ENCODE measurements around the genes CRISP3, CRISP1 and GCM1.

DNA sequence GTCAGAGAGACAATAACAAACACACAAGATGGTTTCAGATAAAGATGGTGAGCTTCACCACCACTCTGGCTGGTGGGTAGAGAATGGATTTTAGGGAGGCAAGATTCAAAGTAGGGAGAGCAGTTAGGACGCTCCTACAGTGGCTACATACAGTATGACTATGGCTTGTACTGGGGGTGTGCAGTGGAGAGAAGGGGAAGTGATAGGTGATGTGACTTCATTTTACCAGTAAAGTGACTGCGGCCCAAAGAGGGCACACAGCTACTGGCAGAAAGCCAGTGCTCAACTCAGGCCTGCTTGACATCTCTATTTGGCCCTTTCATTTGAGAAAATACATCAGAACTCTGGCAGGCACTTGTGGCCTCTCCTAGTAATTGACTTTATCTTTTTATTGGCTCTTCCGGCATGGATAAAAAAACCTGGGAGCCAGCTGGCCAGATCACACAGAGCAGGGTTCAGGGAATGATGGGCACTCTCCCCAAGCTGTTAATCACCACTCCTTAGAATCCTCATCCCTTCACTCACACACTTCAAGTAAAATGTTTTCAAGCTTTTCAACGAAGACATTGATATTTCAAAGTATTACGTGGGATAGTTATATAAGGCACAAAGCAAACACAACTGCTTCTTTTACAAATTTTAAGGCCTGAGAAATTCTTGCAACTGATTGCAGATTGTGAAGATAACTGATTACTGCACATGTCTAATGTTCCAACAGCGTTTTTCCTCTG lies 73.7 kb downstream of the TNFRSF21 start:
- PRO-cap, result no peak

DNA sequence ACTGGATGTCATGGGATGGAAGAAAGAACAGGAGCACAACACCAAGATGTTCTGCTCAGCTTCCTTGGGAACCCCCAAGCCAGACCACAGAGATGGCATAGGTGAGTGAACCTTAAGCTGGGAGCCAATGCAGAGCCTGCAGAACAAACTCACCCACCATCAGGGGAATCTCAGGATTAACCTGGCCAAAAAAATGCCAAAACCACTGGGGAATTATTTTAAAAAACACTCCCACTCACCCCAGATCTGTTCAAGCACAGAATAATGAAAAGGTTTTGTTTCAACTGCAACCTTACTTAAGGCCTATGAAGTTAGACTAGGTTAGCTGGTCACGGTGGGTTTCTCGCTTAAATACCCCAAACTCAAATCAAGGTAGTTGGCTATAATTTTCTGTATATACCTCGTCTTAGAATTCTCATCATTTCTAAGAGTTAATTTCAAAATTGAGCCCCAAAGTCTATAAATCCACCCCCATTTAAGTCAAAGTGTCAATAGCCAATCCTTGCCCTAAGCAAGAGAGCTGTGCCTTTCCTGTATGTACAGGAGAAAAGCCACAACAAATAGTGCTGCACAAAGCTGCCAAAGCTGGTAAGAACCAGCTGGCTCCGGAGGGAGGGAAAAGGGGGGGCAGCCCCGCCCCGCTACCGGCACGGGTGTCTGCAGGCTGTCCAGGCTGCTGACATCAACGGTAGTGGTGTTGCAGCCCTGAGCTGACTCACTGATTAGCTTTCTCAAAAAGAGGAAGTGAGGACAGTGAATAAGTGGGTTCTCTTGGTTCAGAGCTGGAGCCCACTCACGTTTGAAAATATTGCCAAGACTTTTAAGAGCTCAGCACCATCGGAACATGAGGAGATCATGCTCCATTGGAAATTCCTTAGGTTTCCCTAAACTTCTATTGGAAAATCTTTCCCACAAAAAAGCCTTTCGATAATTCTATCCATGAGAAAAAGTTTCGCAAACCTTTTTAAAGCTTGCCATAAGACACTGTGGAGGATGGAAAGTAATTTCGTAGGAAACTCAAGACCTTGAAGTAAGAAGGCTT lies 67.4 kb downstream of the TNFRSF21 start:
- PRO-cap, result bidirectional peak, plus-strand start at position 787 of the sequence, minus-strand start at position 426 of the sequence

- PRO-cap, result no peak
Measured at GRCh38 chr6:47479070-47479583, 1.5 kb downstream of the CD2AP start.

DNA sequence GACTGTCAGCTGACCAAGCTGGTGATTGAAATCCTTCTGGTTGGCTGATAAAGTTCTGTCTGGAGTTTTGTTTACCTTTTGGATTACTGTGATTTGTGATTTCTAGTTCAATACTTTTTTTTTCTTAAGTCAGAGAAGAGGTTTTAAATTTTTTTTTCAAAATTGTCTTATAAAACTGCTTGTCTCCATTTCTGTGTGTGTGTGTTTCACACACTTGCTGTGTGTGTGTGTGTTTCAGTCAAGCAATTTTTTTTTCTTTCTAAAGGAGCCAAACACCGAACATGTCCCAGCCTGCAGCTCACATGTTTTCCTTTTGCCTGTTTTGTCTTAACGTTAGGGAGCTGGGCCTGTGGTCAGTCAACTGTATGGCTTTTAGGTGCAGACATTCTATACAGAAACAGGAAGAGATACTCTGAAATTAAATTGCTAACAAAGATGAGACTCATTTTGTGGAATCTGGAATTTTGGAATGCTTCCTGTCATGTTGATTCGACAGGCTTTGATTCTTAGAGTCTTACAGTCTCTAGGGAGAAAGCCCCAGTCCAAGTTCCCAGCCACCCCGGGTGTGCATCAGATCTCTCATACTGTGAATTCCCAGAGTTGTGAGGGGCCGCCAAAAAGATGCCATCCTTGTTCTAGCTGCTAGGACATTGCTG lies 28.4 kb upstream of the ADGRF4 start:
- PRO-cap, result no peak

- PRO-cap, result no peak
Measured at GRCh38 chr6:49744121-49744538, at the start of gene CRISP3. CRISP3 (minus strand) TSS chr6:49744388.

- PRO-cap, result no peak
Measured at GRCh38 chr6:49866389-49866895, at the start of gene CRISP1. CRISP1 (minus strand) TSS chr6:49866535.

DNA sequence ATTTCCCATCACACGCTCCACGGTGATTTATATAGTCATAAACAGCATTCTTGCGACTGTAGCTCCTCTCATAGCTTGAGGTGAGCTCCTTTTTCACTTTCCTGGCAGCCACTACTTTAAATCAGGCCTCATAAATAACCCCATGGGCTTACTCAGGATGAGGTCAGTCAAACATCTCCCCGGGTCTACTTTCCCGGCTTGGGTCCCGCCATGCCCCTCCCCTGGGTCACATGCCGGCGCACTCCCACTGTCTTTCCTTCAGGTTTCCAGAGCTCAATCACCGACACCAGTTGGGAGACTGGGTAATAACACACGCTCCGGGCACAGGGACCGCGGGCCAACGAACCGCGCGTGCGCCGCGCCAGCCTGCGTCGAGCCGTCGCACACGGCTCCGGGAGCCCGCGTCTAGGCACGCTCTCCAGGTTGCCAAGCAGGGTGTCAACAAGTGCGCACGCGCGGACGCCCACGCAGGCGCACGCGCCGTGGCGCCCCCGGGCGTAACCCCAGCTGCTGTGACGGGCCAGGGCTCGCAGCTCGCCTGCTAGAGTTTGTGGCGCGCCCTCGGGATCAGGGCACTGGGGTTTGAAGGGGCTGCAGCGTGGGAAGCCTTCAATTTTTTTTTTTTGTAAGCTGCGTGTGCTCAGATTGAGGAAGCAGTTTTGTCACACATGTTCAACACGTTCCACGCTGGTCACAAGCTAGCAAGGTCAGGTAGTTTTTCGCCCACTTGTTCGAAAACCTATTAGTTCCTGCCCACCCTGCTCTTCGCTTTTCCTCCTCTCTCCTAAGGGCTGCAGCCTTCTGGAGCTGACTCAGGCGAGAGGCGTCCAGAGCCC lies 31.7 kb downstream of the TFAP2B start:
- PRO-cap, result no peak

GRCh38 chr6:51025584-51025999 lies 206.9 kb downstream of the TFAP2B start:
- PRO-cap, result no peak

DNA sequence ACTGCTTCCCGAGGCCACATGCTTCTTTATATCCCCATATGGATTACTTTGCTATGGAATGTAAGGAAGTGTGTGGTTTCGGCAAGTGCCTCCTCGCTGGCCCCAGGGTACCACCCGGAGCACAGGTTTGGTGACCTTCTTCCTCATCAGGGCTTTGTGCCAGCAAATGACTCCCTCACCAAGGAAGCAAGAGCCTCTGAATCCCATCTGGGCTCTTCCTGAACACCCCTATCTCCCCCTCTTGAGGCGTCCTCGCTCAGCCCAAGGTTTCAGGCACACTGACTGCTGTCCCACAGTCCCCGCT lies 41.9 kb upstream of the IL17A start:
- PRO-cap, result no peak

GRCh38 chr6:52267770-52268286 lies 16.7 kb downstream of the MCM3 start:
- PRO-cap, result no peak

GRCh38 chr6:52305369-52305728 lies 20.8 kb upstream of the MCM3 start:
- PRO-cap, result no peak

DNA sequence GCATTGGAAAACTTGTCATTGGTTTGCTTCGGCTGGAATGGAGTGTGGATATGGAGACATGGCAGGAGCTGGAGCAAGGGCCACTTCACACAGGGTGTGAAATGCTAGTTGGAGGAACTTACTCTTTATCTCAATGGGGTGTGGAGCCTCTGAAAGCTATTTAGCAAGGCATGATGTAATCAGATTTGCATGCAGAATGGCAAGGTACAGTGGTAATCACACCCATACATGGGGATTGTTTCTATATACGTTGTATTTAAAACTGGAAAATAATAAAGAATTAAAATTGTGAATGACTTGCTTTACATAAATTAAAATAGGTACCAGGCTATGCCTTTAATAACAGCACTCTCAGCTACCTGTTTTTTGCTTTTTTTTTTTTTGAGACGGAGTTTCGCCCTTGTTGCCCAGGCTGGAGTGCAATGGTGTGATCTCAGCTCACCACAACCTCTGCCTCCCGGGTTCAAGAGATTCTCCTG lies 31.3 kb upstream of the PAQR8 start:
- PRO-cap, result no peak

DNA sequence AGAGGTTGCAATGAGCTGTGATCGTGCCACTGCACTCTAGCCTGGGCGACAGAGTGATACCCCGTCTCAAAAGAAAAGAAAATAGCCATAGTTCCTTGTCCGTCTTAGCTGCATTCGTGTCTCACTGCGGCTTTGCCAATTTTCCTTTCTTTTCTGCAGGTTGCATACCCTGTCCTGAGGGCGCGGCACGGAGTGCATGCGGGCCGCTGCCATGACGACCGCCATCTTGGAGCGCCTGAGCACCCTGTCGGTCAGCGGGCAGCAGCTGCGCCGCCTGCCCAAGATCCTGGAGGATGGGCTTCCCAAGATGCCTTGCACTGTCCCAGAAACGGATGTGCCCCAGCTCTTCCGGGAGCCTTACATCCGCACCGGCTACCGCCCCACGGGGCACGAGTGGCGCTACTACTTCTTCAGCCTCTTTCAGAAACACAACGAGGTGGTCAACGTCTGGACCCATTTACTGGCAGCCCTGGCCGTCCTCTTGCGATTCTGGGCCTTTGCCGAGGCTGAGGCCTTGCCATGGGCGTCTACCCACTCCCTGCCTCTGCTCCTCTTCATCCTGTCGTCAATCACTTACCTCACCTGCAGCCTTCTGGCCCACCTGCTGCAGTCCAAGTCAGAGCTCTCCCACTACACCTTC lies 17.0 kb upstream of the EFHC1 start:
- PRO-cap, result no peak

GRCh38 chr6:52518468-52518671 lies 58.5 kb downstream of the TRAM2 start:
- PRO-cap, result no peak

DNA sequence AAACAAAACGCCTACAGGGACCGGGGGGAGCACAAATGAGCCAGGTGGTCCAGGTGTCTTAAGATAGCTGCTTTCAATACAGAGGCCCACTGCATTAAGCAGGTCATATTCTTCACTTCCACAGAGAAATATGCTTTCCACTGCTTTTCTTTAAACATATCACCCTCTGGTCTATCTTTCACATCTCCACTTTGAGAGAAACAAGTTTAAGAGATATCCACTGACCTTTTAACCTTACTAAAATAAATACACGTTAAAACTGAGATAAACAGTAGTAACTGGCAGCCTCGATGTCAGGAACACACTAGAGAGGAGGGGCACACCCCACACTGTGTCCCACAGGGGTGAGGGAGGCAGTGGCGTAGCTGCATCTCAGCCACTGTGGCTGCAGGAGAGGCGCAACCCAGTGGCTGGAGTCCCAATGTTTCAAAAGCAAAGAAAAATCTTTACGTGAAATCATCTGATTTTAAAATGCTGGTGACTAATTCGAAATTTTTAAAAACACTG lies 54.9 kb downstream of the TRAM2 start:
- PRO-cap, result no peak

DNA sequence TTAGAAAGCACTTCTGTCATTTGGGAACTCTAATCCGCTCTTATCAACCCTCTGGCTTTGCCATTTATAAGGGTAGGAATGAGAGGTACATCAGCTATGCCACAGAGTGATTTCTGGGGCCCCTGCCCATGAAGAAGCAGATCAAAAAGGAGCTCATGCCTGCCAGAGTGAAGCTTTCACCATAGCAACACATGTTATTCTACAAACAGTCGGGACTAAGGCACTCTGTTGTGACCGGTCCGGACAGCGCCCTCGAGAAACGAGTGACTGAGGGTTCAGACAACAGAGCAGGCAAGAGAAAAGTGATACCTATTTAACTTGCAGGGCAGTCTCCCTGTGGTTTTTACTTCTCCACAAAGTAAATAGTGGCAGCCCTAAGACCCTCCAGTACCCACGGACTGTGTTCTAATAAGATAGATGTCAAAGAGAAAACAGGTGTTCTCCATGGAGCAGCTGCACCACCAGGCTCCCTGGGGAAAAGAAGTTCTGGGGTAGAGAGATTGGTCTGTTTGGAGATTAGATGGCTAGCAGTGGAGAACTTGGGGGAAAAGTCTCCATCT lies 5.6 kb downstream of the TRAM2 start:
- PRO-cap, result no peak

DNA sequence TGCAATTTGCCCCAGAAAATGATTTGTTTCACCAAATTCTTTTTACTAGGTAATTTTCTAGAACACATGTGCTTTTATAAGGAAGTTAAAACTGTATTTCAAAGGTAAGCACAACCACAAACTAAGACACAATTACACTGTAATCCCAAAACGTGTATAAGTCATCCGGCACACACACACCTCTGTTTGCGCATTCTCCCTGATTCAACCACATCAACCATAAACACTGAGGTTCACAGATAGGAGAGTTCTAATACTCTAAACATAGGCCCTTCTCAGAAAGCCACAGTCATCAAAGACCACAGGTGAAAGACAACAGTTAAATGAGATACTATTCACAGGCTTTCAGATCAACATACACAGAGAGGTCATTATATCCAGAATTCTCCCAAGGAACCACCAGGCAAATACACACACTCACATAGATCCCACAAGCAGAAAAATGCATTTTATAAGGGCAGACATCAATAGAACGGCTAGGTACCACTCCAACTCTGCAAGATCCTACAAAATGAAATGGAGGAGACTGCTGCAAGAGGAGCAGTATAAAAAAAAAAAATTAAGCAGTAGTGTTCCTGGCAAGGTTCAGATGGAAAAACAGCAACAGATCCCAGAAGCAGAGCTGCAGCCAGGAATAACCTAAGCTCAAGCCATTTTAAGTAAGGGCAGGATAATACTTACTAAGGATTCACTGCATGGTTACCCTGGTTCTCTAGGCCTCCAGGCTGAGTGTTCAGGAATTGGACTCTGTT lies 3.1 kb downstream of the CILK1 start:
- PRO-cap, result no peak

GRCh38 chr6:53112316-53112868 lies 36.2 kb downstream of the GCM1 start:
- PRO-cap, result no peak

DNA sequence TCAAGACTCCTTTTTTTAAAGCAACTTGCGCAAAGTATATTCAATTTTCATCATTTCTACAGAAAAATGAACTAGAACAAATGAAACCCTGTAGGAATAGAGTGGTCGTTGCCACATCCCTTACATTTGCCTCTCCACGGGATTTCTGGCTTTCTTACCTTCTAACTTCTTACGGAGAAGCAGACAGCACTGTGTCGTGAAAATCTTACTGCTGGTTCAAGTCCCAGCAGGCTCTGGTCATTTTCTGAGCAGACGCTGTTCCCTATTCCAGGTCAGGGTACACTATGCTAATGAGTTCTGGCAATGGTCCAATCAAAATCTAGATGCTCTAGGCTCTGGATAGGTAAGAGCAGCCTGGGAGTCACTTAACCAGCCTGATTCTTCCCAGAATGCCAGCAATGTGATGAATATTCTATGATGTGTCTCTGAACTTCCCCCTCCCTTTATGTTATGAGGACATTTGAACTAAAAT lies at the start of gene GCM1:
Gene GCM1 (minus strand): TSS at position 246 of the 472 bp plus-strand sequence.
- PRO-cap, result no peak

- PRO-cap, result no peak
Measured at GRCh38 chr6:53219066-53219604, 70.5 kb upstream of the GCM1 start.

All from NALM6 (cell line).